Mesenchymal stem cell of the bone marrow (primary cell): ENCODE measurements around a stretch of chr5.

DNA sequence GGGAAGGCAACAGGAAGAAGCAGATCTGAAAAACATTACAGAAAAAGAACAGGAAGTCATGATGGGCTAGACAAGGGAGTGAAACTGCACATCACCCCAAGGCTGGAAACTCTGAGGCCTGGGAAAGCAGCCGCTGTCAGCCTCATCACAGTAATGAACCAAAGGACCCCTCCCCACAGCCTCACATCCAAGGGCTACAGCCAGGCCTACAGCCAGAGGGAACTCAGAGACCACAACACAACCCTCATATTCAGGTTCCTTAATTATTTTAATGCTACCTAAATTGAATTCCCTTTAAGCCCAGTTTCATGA is 258.5 kb downstream of the CWC27 start:
- CAGE, long polyA plus RNA: no peak

- CAGE, long polyA plus RNA: no peak
Measured at GRCh38 chr5:65036346-65036545, 267.5 kb downstream of the CWC27 start.

GRCh38 chr5:65402084-65402878 is 79.4 kb downstream of the ADAMTS6 start:
- CAGE, long polyA plus RNA: no peak

GRCh38 chr5:66003329-66003538 is 76.9 kb downstream of the ERBIN start:
- CAGE, long polyA plus RNA: no peak

DNA sequence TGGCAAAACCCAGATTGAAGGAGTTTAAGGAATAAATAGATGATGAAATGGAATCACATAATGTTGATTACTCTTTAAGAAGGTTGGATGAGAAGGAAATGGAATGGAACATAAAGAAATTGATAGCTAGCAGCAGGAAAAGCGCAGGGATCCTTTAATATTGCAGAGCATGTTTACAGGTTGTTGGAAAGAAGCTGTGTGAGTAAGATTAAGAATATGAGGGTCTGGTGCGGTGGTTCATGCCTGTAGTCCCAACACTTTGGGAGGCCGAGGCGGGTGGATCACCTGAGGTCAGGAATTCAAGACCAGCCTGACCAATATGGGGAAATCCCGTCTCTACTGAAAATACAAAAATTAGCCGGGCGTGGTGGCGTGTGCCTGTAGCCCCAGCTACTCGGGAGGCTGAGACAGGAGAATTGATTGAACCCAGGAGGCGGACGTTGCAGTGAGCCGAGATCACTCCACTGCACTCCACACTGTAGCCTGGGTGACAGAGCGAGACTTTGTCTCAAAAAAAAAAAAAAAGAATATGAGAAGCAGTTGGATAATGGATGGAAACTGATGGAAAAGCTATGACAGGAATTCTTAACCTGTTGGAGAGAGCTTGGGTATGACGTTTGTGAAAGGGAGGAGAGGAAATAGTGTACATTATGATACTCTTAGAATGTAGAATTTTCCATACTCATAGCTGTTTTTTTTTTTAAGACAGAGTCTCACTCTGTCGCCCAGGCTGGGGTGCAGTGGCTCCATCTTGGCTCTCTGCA is 107.4 kb downstream of the ERBIN start:
- CAGE, long polyA plus RNA: no peak

- CAGE, long polyA plus RNA: no peak
Measured at GRCh38 chr5:66053912-66054981, 89.9 kb upstream of the SREK1 start.

GRCh38 chr5:66084264-66084589 is 59.9 kb upstream of the SREK1 start:
- CAGE, long polyA plus RNA: no peak

GRCh38 chr5:66087039-66087606 is 57.0 kb upstream of the SREK1 start:
- CAGE, long polyA plus RNA: no peak

DNA sequence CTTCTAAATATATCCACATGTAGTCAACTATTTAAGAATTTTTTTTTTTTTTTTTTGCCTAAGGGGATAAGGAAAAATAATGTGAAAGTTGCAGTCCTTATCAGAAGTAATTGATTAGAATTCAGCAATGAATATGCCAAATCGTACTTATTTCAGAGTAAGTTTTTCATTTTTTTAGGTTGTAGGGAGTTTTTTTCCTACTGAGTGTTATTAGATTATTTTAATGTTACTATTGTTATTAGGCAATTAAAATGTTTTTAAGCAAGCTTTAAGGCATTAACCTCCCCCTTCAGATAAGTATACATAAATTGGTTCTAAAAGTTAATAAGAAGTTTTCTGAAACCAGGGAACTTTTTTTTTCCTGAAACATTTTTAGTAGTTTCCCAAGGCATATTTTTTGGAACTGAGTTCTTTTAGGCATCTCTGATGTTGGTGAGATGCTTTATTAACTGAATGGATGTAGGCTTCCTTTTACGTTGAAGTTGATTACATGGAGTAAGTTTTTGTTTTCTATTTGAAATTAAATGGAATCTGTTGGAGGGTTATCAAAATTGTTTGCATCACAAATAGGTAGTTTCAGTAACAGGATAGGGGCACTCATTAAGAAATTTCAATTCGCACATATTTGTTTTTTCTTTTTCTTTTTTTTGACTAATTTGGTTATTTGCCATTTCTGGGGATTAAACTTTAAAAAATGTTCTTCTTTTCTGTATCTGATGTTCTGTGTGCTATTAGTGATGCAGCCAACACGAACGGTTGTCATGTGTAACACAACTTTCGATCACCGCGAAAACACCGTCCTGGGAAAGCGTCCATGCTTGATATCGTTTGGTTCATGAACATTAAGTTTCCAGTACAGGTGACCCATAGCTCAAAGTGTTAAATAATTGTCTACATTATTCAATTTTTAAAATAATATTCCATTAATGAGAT is 14.2 kb downstream of the SREK1 start:
- CAGE, long polyA plus RNA: no peak

GRCh38 chr5:66163497-66164017 is 19.5 kb downstream of the SREK1 start:
- CAGE, long polyA plus RNA: no peak

DNA sequence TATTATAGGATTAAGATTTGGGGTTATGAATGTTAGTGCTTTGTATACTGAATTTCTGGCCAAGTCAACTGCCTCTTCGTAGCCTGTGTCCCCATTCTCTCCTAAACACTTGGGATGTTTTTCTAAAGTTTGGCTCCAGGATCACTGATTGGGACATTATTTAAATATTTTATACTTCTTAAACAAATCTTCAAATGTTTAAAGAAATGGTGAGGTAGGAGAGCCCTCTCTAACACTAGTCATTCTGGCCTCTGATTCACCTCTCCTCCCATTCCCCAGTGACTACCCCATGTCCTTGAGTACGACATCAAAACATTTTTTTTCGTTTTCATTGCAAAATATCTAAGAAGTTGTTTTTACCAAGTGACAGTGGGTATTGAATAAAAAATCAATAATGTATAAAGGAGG is 50.9 kb downstream of the MAST4 start:
- CAGE, long polyA plus RNA: no peak

DNA sequence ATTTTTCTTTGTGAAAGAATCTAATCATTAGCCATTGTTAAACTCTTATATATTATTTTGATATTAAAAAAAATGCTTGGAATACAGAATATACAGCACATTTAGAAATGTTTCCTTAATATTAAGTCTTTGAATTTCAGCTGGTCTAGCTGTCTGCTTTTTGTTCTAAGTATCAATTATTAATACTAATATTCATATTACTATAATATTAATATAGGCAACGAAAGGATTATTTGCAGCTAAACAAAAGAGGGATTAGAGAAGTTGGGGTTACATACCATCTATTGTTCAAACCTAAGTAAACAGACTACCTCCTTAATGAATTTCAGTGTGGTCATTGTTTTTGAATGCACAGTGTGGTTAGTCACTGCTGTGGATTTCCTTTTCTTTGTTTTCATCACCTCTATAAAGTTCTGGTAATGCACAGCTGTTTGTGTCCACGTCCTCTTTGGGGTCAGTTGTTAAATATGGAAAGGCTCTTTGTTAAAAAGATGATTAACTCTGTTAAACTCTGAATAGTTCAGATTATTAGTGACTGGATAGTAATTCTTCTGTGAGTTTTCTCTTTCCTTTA is 233.5 kb downstream of the MAST4 start:
- CAGE, long polyA plus RNA: no peak

DNA sequence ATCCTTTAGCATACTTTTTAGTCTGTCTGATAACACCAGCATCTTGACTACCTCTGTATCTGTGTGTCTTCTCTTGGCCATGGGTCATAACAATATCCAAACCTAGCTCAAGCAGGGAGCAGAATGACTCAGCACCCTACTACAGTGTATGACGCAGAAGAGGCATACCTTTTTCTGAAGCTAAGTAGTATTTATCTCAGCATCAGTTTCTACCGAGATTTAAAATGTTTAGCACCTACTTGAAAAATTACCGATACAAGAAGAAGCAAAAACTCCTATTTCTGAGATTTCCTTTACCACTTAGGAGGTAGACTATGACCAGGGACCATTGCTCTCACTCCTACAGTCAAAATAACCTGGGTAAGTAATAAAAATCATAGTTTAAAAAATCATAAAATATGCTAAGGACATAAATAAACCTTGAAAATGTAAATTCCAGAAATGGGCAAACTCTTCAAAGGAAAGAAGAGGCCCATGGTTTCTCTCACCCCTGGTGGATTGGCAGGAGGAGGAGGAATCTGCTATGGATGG is 286.5 kb downstream of the MAST4 start:
- CAGE, long polyA plus RNA: no peak

DNA sequence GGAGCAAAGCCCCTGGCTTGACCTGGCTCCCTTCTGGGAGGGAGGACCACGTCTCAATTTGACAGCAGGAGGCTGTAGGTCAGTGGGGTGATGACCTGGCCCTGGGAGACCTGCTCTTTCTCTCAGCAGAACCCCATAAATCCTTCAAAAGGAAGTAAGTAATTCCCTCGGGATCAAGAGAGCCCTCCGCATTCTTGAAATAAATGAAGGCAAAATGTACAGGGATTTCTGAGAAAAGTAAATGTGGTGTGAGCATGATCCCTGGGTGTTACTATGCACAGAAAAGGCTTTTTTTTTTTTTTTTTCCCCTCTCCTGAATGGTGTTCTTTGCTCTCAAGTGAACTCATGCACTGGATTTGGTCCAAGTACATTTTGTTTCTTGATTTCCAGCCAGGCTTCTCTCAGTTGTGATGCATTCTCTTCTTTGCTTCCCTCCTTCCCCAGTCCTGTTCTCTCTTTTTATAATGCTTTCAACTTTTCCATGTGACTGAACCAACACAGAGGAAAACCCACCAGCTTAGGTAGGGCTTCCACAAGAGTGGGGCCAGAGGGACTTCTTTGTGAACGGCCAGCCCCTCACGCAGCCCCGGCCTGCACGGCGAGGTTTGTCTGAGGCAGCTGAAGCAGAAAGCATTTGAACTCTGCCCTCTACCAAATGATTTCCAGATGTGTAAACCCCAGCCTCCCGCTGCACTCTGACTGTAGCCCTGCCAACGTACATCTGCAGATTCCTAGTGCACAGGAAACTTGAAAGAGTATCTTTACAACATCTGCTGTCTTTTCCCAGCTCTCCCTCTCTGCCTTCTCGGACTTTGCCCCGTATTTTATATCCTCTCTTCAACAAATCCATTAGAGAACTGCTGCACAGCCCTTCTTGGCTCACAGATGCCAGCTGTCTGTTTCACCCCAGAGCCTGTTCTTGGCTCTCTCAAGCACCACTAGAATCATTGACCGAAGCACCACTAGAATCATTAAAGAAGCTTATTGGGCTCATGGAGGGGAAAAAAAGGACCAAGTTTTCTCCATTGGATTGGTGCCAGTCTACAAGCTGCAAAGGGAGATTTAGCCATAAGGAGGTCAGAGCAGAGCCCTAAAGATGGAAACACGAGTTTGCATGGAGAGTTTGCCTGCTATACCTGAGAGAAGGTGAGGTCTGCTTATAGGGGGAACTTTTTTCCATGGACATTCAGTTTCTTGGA is 71.8 kb upstream of the CD180 start:
- CAGE, long polyA plus RNA: no peak

DNA sequence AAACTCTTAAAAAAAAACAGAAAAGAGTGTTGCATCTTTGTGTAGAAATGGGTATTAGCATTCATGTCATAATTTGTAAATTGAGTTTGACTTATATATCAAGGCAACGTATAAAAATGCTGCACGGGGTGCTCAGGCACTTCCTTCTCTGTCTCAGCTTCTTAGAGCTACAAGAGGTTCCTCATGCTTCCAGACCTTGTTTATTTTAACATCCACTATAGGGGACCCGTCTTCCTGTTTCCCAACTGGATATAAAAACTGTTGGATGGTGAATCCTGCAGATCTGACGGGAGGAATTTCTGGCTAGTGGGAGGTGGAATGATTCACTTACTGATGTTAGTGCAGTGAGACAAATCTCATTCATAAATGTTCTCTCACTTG is 108.0 kb upstream of the CD180 start:
- CAGE, long polyA plus RNA: no peak

DNA sequence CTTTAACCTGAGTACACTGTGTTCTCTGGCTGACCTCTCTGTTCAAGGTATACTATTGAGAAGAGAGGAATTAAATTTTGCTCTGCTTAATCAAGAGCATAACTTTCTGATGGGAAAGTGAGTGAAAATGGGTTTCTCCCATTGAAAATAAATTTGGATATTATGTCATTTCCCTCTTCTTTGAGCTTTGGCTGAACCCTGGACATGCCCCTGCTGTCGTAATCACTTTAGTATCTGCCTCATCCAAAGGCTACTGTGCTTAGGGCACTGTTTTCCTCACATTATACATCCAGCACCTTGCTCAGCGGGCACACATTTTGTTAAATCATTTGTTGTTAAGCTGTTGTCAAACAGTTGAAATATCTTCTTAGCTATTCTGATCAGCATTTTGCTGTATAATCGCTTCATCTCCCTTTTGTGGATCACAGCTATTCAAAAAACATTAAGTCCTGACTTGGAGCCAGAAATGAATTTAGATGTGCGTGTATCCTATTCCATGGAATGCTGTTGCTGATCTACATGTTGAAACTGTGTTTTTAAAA is 352.7 kb upstream of the CD180 start:
- CAGE, long polyA plus RNA: no peak

GRCh38 chr5:67817659-67818600 is 397.6 kb upstream of the PIK3R1 start:
- CAGE, long polyA plus RNA: no peak

GRCh38 chr5:68167108-68167498 is 48.5 kb upstream of the PIK3R1 start:
- CAGE, long polyA plus RNA: no peak

DNA sequence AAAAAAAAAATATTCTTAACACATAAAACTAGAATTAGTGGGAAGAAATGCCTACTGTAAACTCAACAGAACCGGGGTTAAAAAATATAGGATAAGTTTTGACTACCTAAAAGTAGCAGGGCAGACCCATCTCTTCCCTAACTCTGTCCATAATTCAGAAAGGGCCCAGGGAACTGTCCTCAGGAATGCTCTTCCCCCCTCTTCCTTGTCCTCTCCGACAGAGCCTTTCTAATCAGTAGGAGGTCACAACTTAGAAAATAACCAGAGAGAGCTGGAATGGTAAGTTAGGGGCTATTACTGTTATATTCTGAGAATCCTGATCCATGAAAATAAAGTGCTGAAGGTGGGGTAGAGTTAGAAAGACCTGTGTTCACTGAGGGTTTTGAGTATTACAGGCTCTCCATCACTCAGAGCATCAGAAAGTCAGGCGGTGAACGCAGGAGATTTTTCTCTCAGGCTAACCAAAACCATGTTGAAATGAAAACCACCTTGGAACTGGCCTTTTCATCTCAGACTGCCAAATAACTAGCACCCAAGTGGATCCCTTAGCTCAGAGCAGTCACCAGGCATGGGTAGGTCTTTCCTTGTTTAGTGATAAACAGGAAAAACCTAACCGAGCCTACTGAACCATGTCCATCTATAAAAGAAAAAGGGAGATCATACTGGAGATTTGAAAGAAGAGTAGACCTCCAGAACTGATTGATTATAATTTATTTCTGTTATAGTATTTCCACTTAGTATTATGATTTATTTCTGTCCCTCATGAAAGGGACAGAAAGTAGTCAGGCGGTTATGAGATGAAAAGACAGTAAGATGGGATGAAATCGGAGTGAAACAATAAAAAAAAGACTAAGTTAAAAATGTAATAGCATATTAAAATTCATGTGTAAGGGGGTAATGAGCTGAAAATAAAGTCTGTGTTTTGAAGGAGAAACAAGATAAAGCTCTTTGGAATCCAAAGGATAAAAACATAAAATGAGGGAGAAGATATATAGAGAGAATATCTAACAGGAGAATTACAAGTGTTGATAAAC is 22.5 kb downstream of the PIK3R1 start:
- CAGE, long polyA plus RNA: no peak

DNA sequence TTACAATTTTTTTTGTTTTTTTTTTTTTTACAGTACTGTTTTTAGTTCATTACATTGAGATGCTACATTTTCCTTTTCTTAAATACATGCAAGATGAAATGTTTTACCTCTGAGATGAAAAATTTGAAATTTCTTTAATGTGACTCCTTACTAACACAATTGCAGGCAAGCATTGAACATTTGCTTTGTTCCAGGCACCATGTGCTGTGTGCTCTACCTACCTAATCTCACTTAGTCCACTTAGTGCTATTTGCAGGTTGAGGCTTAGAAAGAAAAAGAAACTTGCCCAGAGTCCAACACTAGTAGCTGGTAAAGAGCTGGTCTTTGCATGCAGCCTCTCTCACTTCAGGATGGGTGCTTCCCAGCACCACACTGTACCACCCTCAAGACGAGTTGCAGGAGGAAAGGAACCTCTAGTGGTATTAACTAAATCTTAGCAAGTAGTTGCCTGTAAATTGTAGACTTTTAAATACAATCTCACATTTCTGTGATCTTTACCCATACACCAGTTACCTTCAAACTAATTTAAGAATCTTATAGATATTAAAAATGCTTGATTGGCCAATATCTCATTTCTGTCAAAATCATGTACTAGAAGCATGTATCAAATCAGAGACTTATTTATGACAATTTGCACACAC is 25.9 kb downstream of the PIK3R1 start:
- CAGE, long polyA plus RNA: no peak